AG04450 (cell line): ENCODE measurements around a stretch of chr9.

GRCh38 chr9:95034478-95035085 is 282.9 kb downstream of the FANCC start:
- CAGE, long polyA plus RNA: no peak
- RRBS: no CpG with 5 or more reads among the region's 4 CpGs

GRCh38 chr9:95037921-95038261 is 279.6 kb downstream of the FANCC start:
- CAGE, long polyA plus RNA: no peak
- RRBS: no CpG with 5 or more reads among the region's 5 CpGs

DNA sequence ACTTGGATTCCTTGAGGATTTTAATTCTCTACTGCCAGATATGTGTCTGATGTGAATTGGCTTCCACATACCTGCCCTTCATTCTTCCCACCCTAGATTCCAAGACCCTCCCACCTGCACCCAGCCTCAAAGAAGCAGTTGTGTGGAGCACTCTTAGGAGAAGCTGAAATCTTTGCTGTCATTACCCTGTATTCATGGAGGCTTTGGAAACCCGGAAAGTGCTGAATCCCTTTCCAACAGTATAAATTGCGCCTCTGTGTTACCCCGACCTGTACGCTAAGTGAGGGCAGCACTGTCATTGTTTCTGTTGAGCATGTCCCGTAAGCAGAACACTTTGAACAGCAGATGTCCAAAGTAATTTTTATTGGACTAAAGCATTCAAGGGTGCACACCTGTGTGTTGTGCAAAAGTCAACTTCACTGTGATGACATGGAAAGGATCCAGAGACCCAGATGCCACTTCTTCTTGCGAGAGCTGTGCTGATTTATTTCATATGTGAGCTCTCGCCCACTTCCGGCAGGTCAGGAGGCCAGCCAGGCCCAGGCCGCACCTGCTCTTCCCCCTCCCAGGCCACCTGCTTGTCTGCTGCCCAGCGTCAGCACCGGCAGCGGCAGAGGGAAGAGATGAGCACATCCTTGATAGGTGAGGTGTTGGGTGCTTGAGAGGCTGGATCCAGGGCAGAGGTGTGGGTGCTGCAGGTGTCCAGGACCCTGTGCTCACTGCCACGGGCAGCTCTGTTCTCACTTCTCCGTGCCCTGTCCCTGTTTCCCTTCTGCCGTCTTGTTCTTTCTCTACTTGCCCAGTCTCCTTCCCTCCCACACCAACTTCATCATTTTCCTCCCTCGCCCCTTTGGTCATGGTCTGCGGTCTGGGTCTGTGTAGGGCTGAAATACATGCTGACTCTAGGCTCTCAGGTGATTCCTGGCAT is 243.0 kb downstream of the FANCC start:
- CAGE, long polyA plus RNA: no peak
- RRBS: 91% methylated on average over 4 of the region's 17 CpGs

GRCh38 chr9:95081878-95082692 is 235.4 kb downstream of the FANCC start:
- CAGE, long polyA plus RNA: no peak
- RRBS: no CpG with 5 or more reads among the region's 30 CpGs

- CAGE, long polyA plus RNA: no peak
- RRBS: no CpG with 5 or more reads among the region's 13 CpGs
Observed at GRCh38 chr9:95103381-95103814, 214.1 kb downstream of the FANCC start.

DNA sequence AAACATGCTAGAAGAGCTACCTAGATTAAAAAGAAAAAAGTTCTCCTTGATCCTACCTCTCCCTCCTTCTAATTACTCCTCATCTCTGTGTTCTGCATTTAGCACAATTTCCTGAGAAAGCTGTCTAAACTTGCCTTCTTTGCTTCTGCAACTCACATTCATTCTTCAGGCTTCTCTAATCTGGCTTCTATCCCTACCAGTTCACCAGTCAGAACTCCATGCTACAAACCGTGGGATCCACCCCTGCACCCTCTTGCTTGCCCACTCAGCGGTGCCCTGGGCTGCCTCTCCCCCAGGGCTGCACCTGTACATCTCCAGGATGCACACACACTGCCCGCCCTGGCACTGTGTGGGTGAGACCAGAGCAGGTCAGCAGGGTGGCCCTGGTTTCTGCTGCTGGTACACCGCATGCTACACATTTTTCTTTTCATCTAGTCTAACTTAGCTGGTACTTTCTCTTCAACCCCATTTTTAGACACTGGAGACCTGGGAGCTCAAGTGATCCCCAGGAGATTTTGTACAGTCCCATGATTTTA is 127.1 kb downstream of the FANCC start:
- CAGE, long polyA plus RNA: no peak
- RRBS: no CpG with 5 or more reads among the region's 4 CpGs

DNA sequence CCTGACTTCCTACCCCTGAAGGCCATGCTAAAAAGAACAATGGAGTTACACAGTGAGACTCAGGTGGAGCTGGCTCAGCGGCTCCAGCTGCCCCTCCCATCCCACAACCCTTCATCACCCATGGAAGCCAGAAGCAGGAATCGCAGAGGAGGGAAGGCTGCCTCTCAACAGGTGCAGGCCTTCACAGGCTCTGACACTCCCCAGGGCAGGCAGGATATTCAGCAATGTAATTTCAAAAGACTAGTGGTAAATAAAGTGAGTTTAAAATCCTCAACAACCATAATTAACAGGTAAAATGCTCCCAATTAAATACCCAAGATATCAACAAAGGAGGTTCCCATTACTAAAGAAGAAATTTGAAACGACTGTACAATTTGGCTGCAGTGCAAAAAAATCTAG is 67.4 kb downstream of the FANCC start:
- CAGE, long polyA plus RNA: no peak
- RRBS: no CpG with 5 or more reads among the region's 3 CpGs

GRCh38 chr9:95426568-95427182 is 82.4 kb downstream of the PTCH1 start:
- CAGE, long polyA plus RNA: no peak
- RRBS: 13% methylated on average over 17 of the region's 41 CpGs

DNA sequence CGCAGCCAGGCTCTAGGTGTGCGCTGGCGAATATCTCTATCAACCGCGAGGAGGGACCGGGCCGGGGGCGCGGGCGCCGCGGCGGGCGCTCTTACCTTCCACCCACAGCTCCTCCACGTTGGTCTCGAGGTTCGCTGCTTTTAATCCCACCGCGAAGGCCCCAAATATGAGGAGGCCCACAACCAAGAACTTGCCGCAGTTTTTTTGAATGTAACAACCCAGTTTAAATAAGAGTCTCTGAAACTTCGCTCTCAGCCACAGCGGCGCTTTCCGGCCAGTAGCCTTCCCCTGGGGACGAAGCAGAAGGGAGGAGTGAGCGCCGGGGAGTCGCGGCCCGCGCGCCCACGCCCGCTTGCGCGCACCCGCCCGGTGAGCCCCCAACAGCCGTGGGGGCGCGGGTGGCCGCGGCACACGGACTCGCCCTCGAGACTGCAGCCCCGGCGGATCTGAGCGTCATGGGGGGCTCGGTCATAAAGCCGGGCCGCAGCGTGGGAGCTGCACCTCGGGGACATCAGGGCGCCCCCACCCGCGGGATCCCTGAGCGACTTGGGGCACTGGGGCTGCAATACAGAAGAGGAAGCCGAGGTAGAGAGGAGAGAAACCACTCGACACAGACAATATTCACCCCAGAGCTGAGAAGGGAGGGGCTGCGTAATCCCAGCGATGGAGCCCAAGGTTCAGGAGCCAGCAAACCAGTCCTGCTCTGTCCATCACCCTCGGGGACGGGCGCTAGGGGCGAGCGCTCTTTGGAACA is 2.6 kb downstream of the PTCH1 start:
- CAGE, long polyA plus RNA: start-site peak on the minus strand centred at position 293 of the sequence, 107 bp wide, 12 and 8 reads in 2 replicates
- RRBS: 2% methylated on average over 28 of the region's 67 CpGs

- CAGE, long polyA plus RNA: no peak
- RRBS: 6% methylated on average over 36 of the region's 110 CpGs
Observed at GRCh38 chr9:95510143-95511342, 1.5 kb upstream of the PTCH1 start.

GRCh38 chr9:95512602-95513454 is 3.8 kb upstream of the PTCH1 start:
- CAGE, long polyA plus RNA: no peak
- RRBS: 13% methylated on average over 2 of the region's 5 CpGs

DNA sequence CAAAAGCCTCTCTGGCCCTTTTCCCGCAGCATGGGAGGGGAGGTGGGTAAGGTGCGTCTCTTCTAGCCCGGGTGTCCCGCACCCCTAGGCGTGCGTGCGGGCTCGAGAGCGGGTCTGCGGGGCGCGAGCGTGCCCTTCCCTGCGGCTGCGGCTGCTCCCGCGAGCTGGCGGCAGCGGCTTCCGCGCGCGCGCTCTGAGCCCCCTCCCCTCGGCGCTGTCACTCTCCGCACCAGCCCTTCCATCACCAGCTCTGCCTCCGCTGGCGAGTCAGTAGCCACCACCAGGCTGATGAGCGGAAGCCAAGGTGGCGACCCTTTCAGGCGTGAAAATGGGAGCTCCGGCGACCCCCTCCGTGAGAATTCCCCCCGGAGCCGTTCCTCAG is 6.7 kb upstream of the PTCH1 start:
- CAGE, long polyA plus RNA: no peak
- RRBS: no CpG with 5 or more reads among the region's 37 CpGs

GRCh38 chr9:95666744-95667293 is 157.8 kb upstream of the PTCH1 start:
- CAGE, long polyA plus RNA: no peak
- RRBS: 10% methylated on average over 1 of the region's 6 CpGs

- CAGE, long polyA plus RNA: no peak
- RRBS: no CpG with 5 or more reads among the region's 14 CpGs
Observed at GRCh38 chr9:95815253-95815699, 60.2 kb upstream of the ERCC6L2 start.

DNA sequence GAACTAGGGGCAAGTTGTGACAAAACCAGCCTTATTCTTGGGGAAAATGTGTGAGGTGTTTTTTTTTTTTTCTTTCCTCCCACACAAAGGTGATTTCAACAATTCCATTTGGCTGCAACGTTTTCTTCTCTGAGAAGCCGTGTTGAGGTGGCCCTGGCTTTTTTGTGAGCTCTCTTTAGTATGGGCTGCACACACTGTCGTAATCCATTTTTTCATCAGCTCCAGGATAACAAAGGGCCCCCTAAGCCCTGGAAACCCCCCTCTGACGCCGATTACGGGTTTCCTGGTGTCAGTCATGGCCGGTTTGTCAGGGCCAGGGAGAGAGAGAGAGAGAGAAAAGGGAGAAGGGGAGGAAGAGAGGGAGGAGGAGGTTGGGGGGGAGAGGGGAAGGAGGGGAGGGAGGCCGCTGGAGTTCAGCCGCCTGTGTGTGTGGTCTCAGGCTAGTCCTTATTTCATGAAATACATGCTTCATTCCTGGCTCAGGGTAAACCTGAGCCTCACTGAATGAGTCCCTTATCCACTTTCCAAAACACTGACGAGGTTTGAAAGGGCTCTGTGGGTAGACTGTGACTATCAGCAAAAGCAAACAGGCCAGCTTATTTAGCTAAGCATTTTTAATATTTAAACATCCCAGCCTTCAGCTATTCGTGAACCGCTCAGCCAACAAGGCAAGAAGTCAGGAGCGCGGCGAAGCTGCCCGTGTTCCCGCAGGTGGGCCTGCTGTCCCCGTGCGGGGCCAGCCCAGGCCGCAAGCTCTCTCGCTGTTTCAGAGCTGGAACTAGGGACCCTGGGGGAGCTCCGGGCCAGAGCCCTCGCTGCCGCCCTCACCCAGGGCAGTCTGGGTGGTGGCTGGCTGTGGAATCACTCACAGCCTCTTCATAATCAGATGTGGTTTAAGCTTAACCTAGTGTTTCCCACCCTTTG is 172.8 kb downstream of the ERCC6L2 start:
- CAGE, long polyA plus RNA: no peak
- RRBS: no CpG with 5 or more reads among the region's 24 CpGs

GRCh38 chr9:96067053-96067338 is 191.5 kb downstream of the ERCC6L2 start:
- CAGE, long polyA plus RNA: no peak
- RRBS: no CpG with 5 or more reads among the region's 7 CpGs

DNA sequence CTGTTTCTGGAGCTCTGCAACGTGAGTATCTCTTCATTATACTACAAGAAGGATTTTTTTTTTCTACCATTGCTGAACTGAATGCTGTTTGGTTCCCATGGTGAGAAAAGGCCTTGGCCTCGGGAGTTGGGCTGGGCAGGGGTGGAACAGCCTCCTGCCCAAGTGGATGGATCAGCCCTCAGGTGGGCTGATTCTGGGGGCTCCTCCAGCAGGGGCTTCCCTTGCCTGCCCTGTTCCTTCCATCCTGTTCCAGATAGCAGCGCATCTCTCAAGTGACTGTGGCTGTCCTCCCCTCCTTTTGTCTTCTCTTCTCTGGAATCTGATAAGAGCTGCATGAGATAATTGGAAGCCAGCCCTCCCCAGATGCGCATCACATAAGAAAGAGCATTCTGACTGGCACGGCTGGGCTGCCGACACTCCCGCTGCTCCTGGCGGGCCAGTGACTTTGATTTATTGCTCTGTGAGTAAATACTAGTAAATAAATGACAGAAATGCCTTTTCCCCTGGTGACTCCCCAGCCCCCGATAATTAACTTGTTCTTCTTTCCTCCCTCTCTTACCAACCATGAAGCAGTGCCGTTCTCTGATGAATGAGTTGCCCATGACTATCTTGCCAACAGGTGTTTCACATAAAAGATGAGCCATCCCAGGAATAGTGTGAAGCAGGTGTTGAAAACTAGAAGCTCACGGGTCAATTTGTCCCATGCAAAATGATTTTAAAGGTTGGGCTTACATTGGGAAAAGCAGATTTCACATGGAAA is 212.2 kb downstream of the ERCC6L2 start:
- CAGE, long polyA plus RNA: no peak
- RRBS: no CpG with 5 or more reads among the region's 11 CpGs

GRCh38 chr9:96139343-96140342 is 162.3 kb downstream of the HSD17B3 start:
- CAGE, long polyA plus RNA: no peak
- RRBS: 8% methylated on average over 2 of the region's 21 CpGs

GRCh38 chr9:96186479-96187063 is 115.4 kb downstream of the HSD17B3 start:
- CAGE, long polyA plus RNA: no peak
- RRBS: 6% methylated on average over 5 of the region's 21 CpGs

DNA sequence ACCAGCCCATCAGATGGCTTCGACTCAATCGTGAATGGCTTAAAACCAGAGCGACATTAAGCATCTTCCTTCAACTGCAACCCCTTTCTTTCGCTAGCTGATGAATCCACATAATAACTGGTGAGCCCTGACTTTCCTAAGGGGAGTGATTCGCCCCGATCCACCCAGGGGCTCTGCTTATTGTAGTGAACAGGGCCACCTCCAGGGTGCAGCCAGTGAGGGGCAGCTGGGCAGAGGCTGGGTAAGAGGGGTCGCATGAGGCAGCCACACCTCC is 38.0 kb downstream of the SLC35D2 start:
- CAGE, long polyA plus RNA: no peak
- RRBS: no CpG with 5 or more reads among the region's 7 CpGs